ENCODE measurements around the genes BCO2 and USP28.

- PRO-cap, 2 experiments = no peak in any of the 2 experiments
Observed at GRCh38 chr11:111960810-111961551, 23.8 kb downstream of the DIXDC1 start.

DNA sequence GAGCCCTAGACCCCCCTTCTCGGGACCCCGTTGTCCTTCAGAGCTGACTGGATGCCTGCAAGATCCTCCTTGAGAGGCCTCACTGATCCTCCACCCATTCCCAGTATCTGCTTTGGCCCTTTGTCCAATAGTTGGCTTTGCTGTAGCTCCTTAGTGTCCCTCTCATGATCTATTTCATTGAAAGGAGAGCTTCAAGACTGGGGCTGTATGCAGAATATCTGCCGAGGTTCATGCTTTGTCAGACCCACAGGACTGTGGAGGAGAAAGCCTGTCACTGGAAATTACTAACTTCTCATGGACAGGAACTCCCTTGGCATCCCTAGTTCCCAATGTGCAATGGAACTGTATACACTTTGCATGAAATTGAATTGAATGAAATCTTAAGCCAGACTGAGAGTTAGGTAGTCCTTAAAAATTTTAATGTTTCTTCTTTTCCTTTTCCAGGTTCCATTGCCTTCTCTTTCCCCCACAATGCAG lies 584 bp downstream of the DLAT start:
- PRO-cap, 2 experiments = no peak in any of the 2 experiments

- PRO-cap, 2 experiments = no peak in any of the 2 experiments
Observed at GRCh38 chr11:112084762-112085648, 1.6 kb downstream of the TIMM8B start.

- PRO-cap, 2 experiments = no peak in any of the 2 experiments
Observed at GRCh38 chr11:112151542-112152734, 12.0 kb downstream of the IL18 start.

DNA sequence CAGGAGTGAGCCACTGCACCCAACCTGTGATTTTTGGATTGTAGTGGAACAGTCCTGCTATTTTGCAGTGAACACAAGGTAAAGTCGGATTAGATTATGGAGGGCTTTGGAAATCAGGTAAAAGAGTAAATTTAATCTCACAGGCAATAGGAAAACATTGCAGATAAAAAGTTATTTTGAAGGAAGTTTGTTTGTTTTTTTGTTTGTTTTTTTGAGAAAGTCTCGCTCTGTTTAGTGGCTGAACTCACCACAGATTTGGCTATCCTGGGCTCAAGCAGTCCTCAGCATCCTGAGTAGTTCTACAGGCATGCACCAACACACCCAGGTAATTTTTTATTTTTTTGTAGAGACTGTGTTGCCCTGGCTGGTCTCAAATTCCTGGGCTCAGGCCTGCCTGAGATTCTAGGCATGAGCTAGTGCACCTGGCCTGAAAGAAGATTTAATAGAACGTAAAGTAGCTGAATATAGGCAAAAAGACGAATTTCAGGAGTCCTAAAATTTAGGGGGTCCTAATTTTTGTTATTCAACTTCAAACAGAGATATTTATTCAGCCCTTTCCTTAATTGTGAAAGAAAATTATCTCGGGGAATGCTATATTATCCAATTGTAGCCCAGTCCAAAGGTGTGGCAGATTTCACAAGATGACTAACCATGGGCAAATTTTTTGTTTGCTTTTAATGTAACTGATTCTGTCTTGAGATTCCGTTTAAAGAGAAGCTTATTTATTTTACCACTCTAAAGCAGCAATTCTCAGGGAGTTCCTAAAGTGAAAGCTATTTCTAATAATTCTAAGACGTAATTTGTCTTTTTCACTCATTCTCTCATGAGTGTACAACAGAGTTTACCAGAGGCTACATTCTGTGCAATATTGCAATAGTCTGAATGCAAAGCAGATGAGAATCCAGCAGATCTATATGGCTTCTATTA lies 1.0 kb downstream of the IL18 start:
- PRO-cap, 2 experiments = no peak in any of the 2 experiments

GRCh38 chr11:112174955-112175978 lies at the start of gene BCO2:
TSS of gene BCO2 (plus strand) at chr11:112175512.
- PRO-cap, 2 experiments = peak in 1 of 2 experiments; most common plus-strand start chr11:112175516 (in 1)

DNA sequence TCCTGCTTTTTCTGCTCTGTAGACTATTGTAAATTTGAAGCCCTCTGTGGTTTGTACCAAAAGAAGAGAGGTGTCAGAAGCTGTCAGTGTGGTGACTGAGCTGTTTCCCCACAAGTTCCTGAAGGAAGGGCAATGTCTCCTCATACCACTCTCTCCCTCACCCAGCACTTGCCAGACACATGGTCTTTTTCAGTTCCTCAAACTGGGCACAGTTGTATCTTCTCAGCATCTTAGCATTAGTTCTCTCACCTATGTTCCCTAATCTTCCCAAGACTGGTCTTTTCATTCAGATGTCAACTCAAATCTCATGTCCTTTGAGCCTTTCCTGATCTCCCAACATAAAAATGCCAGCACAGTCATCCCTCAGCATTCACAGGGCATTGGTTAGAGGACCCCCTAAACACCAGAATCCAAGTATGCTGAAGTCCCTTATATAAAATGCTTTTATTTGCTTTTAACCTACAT lies 4.4 kb downstream of the BCO2 start:
- PRO-cap, 2 experiments = no peak in any of the 2 experiments

GRCh38 chr11:112195013-112195523 lies 19.8 kb downstream of the BCO2 start:
- PRO-cap, 2 experiments = no peak in any of the 2 experiments

DNA sequence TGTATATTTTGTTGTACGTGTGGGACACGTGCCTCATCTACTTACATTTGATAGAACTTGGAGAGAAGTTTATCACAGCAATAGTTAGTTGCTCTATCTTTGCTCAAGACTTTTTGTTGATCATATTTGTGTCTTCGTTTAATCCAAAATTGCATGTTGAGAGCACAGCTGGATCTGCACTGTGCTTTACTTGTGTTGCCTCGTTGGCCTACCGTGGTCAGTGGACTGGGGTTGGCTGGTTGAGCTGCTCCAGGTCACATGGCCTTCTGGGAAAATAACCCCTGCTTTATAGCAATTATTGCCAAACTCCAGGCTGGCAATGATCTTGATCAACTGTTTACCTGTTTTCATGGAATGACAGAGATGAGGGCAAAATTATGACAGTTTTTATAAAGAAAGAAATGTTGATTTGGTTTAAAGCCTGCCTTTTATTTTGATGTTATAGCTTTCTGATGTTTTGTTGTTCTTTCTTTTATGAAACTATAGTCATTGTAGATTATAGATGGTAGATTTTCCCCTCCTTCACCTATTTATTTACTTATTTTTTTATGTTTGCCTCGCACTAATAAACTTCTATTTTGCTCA lies 5.8 kb upstream of the PLET1 start:
- PRO-cap, 2 experiments = no peak in any of the 2 experiments

DNA sequence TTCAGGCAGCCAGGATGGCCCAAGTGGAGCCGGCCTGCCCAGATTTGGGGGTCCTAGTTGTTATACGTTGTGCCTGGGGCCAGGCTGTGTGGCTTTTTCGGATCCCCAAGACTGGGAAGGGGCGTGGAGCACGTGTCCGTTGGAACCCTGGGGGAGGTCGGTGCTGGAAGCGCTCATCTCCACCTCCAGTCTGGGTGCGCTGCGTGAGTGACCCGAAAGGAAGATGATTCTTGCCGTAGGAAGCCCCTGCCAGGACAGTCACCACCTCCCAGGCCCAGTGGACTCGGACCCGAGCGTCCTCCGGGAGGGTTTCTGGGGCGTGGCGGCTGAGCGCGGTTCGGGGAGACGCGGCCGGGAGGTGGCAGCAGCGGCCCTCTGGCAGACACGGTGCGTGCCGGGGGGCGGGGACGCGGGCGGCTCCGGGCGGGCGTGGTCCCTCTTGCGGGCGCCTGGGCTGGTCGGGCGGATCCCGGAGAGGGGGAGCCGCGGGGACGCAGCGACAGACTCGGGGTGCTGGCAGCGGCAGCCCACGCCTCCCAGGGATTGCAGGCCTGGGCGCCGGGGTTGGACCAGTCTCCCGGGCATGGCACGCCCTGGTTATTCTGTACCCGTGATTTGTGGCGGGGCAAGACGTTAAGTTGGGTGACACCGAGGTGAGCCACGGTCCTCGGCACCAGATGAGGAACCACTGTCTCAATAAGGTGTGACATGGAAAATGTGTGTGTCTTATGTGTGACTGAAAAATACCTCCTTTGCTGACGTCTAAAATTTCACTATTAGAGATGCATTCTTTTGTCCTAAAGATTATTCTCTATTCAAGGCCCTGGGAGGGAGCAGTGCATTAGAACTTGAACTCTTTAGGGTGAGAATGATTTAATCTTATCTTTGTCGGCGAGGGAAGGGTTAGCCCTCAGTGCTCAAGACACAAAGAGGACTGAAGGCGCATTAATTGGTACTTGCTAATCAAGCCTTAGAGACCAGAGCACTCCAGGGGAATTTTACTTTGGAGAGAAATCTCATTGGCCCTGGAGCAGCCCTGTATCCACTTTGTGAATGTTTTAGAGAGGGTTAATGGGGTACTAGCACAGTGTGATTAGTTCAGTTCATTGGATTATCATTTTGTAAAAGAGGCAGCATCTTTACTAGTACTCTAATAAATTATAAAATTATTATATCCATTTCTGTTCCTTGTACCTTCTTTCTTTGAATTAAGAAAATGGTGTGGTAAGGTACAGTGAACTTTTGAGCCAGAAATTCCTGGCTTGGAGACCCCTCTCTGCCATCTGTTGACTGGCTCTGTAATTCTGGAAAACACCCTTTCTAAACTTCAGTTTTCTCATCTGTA lies 29.6 kb upstream of the PLET1 start:
- PRO-cap, 2 experiments = peak in 1 of 2 experiments; most common plus-strand start position 502 of the sequence (in 1)

DNA sequence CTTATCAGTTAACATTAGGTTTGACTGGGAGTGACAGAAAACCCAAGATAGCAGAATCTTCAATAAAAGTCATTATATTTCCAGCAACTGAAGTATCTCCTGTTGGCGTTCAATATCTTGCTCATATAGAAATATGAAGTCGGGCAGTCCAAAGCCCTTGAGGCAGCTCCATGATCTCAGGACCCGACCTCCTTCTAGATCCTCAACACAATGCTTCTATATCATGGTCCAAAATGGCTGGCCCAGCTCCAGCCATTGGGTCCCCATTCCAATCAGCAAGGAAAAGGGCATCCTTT lies 4.7 kb upstream of the TTC12 start:
- PRO-cap, 2 experiments = no peak in any of the 2 experiments

GRCh38 chr11:113872843-113873187 lies 2.6 kb downstream of the USP28 start:
- PRO-cap, 2 experiments = no peak in any of the 2 experiments

GRCh38 chr11:113875431-113876233 lies at the start of gene USP28:
TSS of gene USP28 (minus strand) at chr11:113875572.
- PRO-cap, 2 experiments = peak in 2 of 2 experiments; most common plus-strand start chr11:113875659 (in 2); most common minus-strand start chr11:113875482 (in 1)

GRCh38 chr11:113977622-113978304 lies 2.9 kb downstream of the HTR3A start:
- PRO-cap, 2 experiments = no peak in any of the 2 experiments

DNA sequence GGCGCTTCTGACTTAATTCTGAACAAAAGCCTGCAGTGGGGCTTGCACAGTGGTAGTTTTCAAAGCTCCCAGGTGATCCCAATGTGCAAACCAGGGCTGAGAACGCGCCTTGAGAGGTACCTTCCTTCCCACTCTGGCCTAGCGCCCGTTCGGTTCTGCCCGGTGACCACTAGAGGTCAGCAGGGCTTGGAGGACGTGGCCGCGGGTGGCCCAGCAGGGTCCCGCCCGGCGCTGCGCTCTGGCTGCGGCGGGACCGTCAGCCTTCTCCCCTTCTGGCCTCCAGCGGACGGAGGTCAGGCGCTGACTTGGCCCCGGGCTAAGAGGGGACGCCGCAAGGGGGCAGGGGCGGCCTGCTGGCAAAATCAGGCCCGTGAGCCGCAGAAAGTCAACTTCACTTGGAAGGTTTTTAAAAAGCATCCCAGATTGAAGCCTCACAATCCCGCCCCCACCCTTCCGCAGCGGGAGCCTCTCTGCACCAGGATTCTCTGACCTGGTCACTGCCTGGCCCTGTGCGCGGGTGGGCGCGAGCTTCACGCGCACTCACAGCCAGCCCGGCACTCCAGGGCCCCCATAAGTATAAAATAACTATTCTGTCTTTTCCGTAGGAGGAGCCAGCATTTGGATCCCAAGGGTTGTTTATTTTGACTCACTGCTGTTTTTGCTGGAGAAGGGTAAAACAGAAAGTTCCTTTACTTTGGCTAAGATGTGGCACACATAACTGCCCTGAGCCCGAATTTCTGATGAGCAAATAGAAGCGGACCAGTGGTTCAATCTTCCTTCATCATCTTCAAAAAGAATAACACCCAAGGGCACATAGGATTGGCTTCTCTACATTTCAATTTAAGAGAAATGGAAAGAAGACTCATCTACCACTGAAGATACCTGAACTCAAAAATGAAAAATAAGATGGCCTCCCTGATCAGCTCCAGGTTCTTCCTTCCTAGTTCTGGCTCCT lies 23.2 kb upstream of the ZBTB16 start:
- PRO-cap, 2 experiments = no peak in any of the 2 experiments

GRCh38 chr11:114060465-114061457 lies 1.2 kb downstream of the ZBTB16 start:
- PRO-cap, 2 experiments = no peak in any of the 2 experiments

GRCh38 chr11:114116689-114117247 lies 57.3 kb downstream of the ZBTB16 start:
- PRO-cap, 2 experiments = no peak in any of the 2 experiments

DNA sequence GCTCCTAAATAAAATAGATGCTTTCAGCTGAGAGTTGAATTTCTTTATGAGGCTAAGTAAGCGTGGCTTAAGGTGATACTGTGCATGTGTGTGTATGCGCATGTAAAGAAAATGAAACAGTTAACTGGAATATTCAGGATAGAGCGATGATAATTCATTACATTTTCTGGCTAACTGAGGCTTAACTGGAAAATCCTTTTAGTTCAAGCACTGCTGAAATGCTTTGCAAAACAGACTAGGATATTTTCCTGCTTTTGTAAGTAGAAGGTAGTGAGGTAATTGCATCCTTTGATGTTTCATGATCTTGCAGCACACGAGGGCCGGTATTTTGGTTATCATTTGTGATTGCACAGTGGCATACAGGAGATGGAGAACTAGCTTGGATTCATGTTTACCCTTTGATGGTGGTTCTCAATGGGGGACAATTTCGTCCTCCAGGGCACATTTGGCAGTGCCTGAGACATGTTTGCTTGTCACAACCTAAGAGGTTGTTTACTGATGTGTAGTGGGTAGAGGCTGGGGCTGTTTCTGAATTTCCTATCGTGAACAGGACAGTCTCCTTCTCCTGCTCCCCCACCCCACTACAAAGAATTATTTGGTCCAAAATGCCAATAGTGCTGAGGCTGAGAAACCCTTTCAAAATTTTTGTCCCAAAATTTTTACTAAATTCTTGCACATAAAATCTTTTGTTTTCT lies 71.4 kb downstream of the ZBTB16 start:
- PRO-cap, 2 experiments = no peak in any of the 2 experiments

GRCh38 chr11:114159675-114160795 lies 100.5 kb downstream of the ZBTB16 start:
- PRO-cap, 2 experiments = peak in 2 of 2 experiments; most common plus-strand start chr11:114160269 (in 2); most common minus-strand start chr11:114160069 (in 1)

DNA sequence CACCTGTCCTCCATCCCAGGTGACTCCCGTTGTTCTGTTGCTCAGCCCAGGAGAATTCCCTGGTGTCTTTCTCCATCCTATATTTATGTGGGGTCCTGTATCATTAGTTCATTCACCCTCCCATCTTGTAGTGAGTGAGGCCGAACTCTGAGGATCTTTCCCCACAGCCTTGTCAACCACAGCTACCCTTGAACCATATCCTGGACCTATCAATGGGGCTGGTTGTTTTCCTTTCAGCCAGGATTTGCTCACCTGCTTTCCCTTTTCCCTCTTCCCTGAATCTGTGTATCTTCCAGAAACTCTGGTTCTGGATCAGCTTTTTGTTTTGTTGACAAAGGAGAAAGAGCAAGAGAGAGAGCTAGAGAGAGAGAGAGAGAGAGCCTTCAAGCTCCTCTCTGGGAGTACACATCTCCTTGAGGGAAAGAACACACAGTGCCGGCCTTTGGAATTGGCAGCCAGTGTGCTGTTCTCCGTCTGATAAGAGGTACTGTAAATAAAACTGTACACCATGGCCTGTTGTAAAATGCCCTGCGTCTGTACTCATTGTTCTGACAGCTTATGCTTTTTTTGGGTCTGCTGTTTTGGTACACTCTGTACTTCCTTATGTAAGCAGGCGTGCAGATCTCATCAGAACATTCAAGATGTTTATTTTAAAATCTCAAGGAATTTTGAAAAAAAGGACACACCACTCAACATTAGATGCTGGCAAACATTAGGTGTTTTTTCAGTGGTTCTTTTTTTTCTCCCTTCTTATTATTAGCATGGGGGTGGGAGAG lies 117.1 kb upstream of the NNMT start:
- PRO-cap, 2 experiments = no peak in any of the 2 experiments

All from cytotoxic T cell (primary cell).